Neutrophil (primary cell): ENCODE data around the genes KANK2 and ZNF653.

DNA sequence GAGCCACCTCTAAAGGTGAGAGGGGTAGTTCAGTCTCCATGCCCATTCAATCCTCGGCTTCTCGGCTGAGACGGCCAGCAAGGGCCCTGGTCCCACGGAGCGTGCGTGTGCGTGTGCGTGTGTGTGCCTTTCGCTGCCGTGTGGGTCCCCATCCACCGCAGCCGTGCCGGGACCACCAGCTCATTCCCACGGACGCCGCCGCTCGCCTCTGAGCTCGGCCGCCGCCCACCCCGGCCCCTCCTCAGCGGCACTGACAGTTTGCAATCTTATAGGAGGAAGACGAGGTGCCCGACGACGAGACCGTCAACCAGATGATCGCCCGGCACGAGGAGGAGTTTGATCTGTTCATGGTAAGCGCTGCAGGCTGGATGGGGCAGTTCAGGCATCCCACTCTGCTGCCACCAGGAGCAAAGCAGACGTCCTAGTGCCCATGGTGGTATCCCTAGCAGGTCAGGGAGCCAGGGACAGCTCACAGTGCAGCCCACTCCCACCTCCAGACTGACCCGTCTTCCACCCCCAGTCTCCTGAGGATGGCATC lies 55.3 kb upstream of the LDLR start:
- PRO-cap = no peak

GRCh38 chr19:11035346-11035956 lies 53.8 kb upstream of the LDLR start:
- PRO-cap = no peak

- PRO-cap = no peak
Measured at GRCh38 chr19:11098383-11099719, 9.6 kb downstream of the LDLR start.

DNA sequence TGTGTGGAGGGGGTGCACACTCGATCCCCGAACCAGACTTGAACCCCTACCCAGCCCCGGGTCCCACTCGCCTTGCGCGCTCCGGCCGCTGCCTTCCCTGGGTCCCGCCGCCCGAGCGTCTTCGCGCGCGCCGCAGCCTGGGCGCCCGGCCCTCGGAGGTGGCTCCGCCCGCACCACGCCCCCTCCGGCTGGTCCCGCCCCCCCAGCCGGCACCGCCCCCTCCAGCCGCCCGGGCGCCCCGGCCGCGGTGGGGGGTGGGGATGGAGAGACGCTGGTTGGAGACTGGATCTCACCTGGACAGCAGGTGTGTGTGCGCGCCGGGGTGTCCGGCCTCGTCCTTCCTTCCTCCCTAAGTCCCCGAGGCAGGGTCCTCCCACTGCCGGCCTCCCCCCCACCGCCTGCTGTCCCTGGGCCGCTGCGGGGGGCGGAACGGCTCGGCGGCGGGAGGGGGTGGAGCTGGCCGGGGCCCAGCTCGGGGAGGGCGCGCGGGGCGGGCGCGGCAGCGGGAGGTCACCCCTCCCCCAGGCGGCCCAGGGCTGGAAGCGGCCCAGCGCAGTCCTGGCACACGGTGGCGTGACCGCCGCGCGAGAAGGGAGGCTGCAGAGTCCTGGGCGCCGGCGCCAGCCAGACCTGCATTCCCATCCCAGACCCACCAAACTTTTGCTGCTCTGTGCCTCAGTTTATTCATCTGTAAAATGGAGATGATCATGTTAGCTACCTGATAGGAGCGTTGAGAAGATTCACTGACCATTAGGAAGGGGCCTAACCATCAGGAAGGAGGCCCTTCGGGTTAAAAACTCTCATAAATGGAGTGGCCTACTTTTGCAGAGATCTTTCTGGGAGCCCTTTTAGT lies at the start of gene KANK2:
KANK2 (minus strand) TSS at position 132 of the 853 bp plus-strand sequence.
- PRO-cap = no peak

DNA sequence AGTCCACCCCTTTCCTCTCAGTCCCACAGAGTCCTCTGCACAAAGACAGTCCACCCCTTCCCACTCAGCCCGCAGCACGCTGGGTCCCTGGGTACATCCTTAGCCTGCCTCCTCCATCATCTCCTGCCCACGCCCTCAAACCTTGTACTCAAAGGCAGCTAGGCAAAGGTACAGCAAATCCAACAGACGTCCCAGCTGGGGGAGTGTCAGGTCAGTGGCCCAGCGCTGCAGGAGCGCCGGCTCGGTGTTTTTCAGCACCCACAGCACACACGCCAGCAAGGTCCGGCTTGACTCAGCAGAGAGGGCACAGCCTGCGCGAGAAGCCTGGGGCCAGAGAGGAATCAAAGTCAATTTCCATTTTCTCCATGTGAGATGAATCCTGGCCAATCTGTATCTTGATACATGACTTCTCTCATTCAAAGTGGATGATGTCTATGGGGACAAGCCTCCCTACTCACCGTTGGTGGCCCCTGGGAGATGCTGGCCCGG lies 19.5 kb upstream of the KANK2 start:
- PRO-cap = no peak

DNA sequence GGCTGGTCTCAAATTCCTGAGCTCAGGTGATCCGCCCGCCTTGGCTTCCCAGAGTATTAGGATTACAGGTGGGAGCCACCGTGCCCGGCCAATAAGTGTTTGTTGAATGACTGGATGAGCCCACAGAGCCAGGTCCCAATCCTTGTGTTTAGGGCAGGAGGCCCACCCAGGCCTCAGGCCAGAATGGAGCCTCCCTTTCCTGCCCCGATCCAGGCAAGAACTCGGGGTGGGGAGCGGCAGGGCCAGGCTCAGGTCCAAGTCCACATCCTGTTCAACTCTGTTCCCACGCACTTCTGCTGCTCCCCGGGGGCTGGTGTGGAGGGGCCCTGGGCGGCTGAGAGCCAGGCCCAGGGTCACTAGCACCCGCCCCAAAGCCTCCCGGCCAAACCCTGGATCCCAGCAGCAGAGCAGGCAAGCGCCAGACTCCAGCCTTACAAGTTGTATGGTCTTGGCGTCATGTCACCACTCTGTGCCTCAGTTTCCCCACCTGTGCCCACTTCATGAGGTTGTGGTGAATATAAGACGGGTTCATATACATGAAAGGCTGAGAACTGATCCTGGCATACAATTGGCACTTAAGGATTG lies 8.0 kb downstream of the ANGPTL8 start:
- PRO-cap = no peak

DNA sequence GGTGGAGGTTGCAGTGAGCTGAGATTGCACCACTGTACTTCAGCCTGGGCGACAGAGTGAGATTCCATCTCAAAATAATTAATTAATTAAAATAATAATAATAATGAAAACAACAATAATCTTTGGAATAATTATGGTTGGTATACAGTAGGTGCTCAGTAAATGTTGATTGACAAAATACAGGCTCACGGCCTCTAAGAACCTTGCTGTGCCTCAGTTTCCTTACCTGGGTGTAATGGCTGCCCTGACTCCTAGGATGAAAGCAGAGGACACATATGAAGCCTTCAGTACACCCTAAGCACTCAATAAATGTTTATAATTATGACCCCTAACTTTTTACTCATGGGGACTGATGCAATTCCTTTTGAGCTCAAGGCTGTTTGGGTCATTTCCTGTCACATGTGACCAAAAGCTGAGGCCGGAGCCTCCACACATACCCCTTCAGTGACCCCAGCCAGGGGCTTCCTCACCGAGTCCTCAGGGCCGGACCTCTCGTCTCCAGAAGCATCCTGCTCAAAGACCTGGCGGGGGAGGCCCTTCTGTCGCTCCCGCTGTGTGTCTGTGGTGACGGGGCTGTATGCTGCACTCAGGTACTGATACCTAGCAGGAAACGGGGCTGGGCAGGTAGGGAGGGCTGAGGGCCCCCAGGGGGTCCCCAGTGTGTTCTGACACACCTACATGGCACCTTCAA lies 10.5 kb downstream of the DOCK6 start:
- PRO-cap = no peak

- PRO-cap = no peak
Measured at GRCh38 chr19:11256097-11256560, 6.2 kb downstream of the DOCK6 start.

DNA sequence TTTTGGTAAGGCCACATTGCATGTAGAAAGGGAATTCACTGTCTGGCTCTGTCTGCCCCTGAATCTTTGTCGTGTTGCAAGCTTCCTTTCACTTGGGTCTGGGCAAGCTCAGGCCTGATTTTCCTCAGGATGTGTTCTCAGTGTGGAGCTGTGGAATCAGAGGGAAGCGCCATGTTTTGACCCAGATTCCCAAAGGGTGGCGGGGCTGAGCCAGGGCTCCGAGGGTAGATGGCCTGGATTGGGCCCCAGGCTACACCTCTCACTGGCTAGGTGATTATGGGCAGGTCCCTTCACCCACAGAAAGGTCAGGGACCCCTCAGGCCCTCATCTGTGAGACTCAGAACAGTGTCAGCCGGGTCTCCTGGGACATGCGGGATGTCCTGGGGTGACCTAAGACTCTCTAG lies 8.7 kb downstream of the PRKCSH start:
- PRO-cap = no peak

GRCh38 chr19:11479948-11480475 lies 834 bp downstream of the ELAVL3 start:
- PRO-cap = no peak

- PRO-cap = no peak
Measured at GRCh38 chr19:11482183-11482945, 1.5 kb upstream of the ELAVL3 start.

GRCh38 chr19:11504810-11505874 lies at the start of gene ZNF653:
Gene ZNF653 (minus strand): TSS chr19:11505839.
- PRO-cap = bidirectional peak, plus-strand start at chr19:11505963, minus-strand start at chr19:11505744

- PRO-cap = no peak
Measured at GRCh38 chr19:11530385-11530993, 1.6 kb upstream of the ECSIT start.

DNA sequence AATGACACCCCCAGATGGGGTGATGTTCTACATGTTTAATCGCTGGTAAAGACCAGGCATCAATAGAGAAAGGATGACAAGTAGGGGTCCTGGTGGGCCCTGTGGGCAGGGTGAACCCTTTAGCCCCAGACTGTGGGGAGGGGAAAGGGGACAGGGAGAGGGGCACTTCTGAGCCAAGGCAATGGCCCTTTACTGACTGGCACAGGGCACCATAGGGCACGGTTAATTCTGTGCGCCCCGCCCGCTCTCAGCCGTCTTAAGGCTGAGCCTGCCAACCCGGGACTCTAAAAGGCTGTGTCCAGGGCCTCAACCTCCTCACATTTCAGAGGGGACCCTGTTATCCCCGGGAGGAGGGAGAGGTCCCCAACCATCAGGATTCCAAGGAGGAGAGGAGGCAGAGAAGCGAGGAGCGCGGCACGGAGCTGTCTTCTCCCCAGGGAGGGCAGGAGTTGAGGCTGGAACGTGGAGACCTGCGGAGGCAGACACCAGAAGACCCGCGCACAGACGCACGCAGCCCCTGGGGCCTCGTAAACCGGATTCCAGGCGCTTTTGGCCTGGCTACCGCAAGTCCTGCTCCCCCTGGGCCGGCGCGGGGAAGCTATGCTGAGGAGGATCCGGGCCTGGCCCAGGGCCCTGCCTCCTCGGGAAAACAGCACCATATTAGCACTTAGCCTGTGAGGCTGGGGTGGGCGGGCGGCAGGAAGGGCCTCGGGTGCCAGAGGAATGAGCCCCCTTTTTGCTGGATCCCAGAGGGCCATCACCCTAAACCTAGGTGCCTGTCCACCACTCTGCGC lies 7.7 kb downstream of the ELOF1 start:
- PRO-cap = no peak

- PRO-cap = no peak
Measured at GRCh38 chr19:11797354-11797995, 848 bp upstream of the ZNF491 start.

- PRO-cap = no peak
Measured at GRCh38 chr19:11890793-11891501, 3.4 kb downstream of the ZNF69 start.

GRCh38 chr19:11964035-11964307 lies 869 bp upstream of the ZNF763 start:
- PRO-cap = no peak

DNA sequence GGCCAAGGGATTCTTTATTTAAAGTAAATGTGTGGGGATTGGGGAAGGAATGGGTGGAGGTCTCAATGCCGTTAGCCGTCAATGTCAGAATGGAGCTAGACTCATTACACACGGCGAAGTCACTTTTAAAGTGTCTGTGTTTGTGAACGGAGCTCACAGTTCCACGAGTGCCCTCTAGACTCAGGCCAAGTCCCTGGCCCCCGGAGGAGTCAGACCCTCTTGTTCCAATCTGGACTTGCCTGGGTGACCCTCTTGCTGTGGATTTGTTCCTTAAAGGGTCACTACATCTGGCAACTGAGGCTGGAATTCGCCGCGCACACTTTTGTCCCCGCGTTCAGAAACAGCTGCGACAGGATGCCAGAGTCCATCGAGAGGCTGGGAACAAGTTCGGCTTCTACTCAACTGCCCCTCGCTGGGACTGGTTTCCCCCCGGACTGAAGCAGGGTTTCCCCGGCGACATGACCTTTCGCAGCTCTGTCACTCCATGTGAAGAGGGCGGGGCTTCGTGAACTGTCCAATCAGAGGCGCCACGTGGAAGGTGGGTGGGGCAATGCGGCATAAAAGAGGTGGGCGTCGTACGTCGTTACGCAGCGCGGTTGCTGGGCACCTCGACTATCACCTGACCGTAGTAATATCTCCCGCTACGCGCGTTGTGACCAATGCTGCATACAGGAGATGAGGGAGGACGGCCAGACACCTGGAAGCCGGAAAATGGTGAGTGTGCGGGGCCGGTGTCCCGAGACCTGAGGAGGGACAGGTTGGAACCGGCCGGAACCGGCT lies 31.7 kb downstream of the ZNF136 start:
- PRO-cap = no peak

- PRO-cap = no peak
Measured at GRCh38 chr19:12400048-12400934, 780 bp downstream of the ZNF799 start.

DNA sequence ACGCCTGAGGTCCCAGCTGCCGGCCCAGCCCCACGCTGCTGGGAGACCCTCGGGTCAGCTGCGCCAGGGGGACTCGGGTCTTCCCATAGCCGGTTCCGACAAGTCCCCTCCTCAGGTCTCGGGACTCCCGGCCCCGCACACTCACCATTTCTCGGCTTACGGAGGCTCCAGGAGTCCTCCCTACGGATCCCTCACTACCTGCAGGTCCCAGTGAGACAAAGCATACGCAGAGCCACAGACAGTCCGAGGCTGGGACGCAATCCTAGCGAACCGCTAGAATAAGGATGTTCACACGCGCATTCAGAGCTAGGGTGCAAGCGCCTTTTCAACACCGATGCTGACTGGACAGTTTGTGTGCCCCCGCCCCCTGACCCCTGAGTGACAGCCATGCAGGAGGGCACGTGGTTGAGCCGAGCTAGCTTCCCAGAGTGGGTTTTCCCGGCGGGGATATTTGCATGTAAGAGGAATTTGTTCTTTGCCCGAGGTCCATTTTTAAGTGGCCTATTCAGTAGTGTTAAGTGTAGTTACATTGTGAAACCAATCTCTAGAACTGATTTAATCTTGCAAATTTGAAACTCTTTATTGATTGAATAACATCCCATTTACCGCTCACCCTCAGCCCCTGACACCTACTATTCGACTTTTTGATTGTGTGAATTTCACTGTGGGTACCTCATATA lies 13.5 kb downstream of the ZNF490 start:
- PRO-cap = no peak